ENCODE results near the genes ATXN1 and STMND1.

DNA sequence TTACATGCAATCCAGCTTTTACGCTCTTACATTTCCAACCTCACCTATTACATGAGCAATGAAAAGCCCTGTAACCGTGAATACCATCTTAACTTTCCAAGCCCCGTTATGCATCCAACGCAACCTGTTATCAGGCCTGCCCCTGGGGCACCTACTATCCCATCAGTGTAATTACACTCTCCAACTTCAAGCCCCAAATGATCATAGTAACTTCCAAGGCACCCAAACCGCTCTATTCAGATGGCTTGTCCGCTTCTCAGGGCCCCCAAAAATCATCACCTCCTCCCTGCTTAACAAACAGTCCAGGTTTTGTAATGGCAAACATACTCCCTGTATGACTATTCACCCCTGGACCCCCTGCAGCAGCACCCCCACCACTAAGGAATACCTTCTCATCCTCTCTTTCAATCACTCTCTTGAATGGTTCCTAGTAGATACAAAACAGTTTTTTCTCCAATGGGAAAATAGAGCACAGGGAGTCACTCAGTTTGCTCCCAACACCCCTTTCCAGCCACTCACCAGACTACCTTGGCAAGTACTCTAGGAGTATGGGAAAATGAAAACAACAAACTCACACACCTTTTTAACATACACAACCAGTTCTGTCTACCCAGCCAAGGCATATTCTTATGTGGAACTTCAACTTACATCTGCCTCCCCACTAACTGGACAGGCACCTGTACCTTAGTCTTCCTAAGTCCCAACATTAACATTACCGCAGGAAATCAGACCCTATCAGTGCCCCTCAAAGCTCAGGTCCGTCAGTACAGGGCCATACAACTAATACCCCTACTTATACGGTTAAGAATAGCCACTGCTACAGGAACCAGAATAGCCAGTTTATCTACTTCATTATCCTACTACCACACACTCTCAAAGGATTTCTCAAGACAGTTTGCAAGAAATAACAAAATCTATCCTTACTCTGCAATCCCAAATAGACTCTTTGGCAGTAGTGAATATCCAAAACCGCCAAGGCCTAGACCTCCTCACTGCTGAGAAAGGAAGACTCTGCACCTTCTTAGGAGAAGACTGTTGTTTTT is 224.6 kb downstream of the GMPR start:
- RRBS, result no CpG with 5 or more reads among the region's 10 CpGs

DNA sequence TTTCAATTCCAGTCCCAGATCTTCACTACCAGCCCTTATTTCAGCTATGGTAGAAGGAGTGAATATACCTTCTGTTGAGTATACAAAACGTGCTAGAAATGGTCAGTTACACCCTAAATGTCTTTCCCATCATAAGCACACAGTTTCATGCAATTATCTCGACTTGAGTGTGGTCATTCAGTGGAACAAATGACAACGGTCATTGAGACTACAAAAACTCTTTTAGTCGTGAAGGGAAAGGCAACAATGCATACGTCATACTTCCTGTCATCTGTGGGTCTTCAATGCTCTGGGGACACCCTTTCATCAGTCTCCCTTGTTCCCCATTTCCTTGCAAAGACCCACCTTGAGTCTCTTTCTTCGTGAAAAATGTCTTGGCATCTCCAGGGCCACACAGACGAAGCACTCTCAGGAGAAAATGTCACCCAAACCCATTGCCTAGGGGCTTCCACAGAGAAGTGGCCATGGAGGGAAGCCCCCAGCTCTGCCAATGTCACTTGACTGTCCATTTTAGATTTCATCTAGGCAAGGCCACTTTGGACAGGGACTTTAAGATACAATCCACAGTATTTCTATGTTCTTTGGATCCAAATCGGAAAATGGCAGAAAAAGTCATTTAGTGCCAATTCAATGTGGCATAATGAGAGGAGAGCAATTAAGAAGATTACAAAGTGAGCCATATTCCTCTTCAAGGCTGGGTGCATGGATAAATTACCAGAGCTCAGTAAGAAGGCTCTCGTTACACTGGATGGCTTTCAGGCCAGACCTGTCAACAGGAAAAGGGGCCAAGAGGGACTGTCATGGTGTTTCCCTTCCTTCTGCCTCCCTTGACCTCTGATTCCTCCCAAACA is 238.6 kb downstream of the GMPR start:
- RRBS, result no CpG with 5 or more reads among the region's 9 CpGs

GRCh38 chr6:16483370-16484000 is 245.1 kb downstream of the GMPR start:
- RRBS, result no CpG with 5 or more reads among the region's 2 CpGs

GRCh38 chr6:16541490-16541936 is 219.7 kb downstream of the ATXN1 start:
- RRBS, result no CpG with 5 or more reads among the region's 9 CpGs

DNA sequence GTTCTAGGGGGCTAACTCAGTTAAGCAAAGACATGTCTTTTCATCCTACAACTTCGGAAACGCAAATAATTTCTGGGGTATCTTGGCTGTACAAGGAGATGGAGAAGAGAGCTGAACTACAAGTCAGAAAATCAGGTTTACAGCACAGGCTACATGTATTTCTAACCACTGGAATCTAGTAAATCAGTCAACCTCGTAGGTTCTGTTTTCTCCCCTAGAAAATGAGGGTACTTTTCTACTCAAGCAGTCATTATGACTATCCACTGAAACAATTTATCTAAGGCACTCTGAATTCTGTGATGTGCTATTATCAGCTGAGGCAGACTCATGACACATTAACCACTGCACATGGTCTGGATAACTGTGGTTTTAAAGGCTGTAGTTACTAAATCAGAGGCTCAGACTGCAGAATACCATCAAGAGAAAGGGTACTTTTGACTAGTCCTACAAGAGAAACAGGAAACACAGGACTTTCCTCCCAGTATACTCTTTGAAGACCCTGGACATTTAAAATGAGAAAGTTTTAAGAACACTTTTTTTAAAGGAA is 20.2 kb downstream of the ATXN1 start:
- RRBS, result no CpG with 5 or more reads among the region's 3 CpGs

GRCh38 chr6:16760696-16760945 is 639 bp downstream of the ATXN1 start:
- RRBS, result 2% methylated on average over 23 of the region's 29 CpGs

- RRBS, result 2% methylated on average over 26 of the region's 74 CpGs
Measured at GRCh38 chr6:16761299-16762222, at the start of gene ATXN1. ATXN1 (minus strand) TSS chr6:16761460.

DNA sequence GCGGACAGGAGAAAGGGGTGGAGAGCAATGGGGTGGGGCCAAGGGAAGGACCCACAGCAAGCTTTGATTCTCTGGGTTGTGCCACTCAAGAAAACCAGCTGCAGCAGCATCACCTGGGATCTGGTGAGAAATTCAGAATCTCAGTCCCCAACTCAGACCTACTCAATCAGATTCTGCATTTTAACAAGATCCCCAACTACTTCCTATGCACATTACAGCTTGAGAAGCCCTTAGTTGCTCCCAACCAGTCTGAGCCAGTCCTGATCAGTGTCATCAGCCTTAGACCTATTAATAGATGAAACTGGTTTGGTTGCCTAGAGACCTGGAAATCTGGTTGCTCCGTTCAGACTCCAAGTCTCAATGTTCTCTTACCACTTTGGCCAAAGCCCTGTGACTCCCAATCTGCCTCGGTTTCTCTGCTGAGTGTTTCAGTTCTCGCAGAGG is 20.0 kb upstream of the ATXN1 start:
- RRBS, result no CpG with 5 or more reads among the region's 4 CpGs

DNA sequence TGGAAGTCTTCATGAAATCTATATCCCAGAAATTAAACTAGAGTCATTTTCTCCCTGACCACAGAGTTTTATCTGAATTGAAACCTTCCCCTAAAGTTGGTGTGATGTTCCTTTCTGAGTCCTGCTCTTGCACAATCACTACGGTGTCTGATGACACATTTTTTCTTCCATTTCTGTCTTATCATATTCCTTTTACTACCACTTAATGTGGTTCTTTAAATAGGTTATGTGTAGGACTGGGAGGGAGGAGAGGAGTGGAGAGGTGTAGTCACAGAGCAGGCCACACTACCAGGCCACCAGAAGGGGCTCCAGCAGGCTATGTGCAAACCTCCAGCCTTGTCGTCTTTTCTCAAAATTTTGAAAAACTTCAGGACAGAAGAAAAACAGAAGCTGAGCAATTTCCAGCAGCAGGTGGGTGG is 39.7 kb upstream of the ATXN1 start:
- RRBS, result no CpG with 5 or more reads among the region's 2 CpGs

GRCh38 chr6:17101188-17102570 is at the start of gene STMND1:
STMND1 (plus strand) TSS chr6:17102050.
- RRBS, result 1% methylated on average over 18 of the region's 75 CpGs

GRCh38 chr6:17102571-17103116 is 794 bp downstream of the STMND1 start:
- RRBS, result no CpG with 5 or more reads among the region's 14 CpGs

GRCh38 chr6:17212405-17213153 is 68.6 kb upstream of the RBM24 start:
- RRBS, result 8% methylated on average over 4 of the region's 9 CpGs

DNA sequence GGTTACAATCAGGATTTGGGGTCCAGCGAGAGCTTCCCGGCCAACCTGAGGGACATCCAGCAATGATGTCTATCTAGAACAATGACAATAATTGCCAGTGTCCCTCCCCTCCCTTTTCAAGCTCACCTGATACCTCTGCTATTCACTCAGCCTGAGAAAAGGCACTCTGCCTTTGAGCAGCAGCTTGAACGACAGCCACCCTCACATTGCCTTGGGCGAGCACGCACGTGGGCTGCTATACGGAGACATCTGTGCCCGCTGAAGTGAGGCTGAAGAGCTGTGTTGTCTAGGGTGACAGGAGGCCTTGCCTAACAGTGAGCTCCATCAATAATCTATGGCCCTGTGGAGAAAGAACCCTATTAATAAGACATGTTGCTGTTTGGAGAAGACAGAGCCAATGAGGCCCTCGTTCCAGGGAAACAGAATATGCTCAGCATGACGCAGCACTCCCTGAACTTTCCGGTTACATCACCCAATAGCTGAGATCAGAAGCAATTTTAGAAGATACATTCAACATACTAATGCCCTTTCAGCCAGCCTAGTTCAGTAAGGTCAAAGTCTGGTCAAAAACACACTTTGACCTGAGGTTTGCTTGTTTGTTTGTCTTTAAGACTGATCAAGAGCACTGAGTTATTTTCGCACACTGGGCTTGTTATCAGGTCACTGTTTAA is 30.5 kb downstream of the RBM24 start:
- RRBS, result no CpG with 5 or more reads among the region's 12 CpGs

- RRBS, result 2% methylated on average over 10 of the region's 55 CpGs
Measured at GRCh38 chr6:17580414-17581302, 19.4 kb upstream of the FAM8A1 start.

- RRBS, result no CpG with 5 or more reads among the region's 6 CpGs
Measured at GRCh38 chr6:17724961-17725395, 18.3 kb upstream of the NUP153 start.

GRCh38 chr6:17808585-17809341 is 102.0 kb upstream of the NUP153 start:
- RRBS, result no CpG with 5 or more reads among the region's 11 CpGs

- RRBS, result no CpG with 5 or more reads among the region's 6 CpGs
Measured at GRCh38 chr6:17830980-17831471, 124.3 kb upstream of the NUP153 start.

DNA sequence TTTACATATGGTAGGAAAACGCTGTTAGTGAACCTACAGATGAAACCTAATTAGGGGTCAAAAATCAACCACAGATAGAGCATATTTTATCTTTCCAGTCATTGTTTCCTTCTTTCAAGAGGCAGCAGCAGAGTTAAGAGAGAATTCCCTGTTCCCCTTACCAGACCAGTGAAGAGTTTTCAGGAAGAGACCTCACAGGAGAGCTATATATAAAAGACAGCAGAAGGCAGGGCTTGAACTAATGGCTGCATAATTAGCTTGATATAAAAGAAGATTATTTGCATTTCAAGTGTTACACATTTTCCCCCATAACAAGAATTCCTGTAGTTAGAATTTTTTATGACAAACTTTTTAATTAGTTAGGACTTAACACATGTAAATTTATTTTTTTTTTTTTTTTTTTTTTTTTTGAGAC is 47.0 kb downstream of the KIF13A start:
- RRBS, result no CpG with 5 or more reads among the region's 1 CpG

GRCh38 chr6:17984995-17985286 is 2.5 kb downstream of the KIF13A start:
- RRBS, result no CpG with 5 or more reads among the region's 4 CpGs